NCI-H460 (cell line): ENCODE results near the genes R3HDM2 and KIF5A.

DNA sequence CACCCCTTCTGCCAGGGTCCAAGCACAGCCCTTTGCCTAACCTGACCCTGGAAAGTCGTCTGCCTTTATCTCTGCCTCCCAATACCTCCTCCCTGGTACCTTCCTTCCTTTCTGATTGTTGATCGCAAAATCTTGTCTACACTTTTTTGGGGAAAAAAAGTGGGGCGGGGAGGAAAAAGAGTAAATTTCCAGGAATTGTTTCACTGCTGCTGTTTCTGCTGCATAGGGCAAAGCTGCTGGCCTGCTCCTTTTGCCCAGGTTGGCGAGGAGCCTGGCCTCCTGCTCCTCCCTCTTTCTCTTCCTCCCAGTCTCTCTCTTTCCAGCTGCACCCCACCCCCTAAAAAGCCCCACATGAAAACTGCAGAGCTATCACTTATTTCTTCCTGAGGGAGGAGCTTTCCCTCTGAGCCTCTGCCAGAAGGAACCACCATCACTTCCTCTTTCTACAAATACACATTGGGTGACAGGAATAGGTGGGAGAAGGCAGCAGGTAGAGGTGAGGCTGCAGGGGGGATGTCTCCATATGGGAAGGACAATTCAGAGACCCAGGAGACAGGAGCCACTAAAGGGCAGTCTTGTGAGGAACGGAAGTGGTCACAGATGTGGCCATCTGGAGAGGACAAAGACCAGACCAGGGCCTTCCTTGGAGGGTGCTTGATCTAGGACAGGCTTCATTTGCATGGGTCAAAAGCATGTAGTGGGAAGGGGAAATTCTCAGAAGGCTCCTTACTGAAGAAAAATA, 2.9 kb upstream of the GPR182 start:
RAMPAGE:
- cytosol, long total RNA = no peak
- long total RNA = no peak
- nucleus, long total RNA = no peak

GRCh38 chr12:57063555-57064724, 14.0 kb upstream of the MYO1A start:
RAMPAGE:
- cytosol, long total RNA = no peak
- long total RNA = no peak
- nucleus, long total RNA = no peak

DNA sequence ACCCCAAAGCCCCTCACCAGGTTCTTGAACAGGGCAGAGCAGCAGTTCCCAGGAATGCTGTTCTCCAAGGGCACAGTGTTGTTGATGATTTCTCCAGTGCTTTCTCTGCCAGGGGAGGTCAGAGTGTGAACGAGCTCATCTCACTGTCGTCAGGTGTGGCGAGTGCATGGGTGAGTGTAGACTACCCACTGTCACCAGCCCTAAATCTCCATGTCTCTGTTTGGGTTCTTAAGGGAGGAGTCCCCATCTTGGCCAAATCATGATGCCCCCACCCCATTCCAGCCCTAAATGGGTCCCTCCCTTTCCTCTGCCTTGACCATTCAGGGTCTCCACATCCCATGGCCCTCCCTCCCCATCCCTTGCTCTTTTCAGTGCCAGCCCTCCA, 6.5 kb downstream of the STAT6 start:
RAMPAGE:
- cytosol, long total RNA = no peak
- long total RNA = no peak
- nucleus, long total RNA = no peak

RAMPAGE:
- cytosol, long total RNA = no peak
- long total RNA = no peak
- nucleus, long total RNA = no peak
Observed at GRCh38 chr12:57105399-57105862, 5.7 kb downstream of the STAT6 start.

DNA sequence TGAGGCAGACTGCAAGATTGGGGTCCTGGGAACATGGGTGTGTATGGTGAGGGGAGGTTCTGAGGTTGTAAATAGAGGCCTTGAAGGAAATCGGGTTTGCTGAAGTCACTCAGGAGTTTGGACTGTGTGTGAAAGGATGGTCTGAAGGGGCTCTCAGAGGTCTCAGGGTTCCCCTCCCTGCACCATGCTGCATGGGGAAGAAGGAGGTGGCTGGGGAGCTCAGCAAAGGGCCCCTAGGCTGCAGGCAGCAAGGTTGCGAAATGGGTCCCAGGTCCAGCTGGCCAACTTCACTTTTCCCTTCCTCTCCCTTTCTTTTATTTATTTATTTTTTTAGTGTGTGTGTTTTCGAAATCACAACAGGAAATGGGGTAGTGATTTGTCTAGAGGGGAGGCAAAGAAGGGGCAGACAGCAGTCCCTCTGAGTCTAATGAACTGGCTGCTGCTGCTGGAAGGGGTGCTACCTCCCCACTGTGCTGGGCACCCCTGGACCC, 20.4 kb downstream of the LRP1 start:
RAMPAGE:
- cytosol, long total RNA = no peak
- long total RNA = no peak
- nucleus, long total RNA = no peak

GRCh38 chr12:57183208-57183657, 33.4 kb upstream of the NXPH4 start:
RAMPAGE:
- cytosol, long total RNA = no peak
- long total RNA = no peak
- nucleus, long total RNA = no peak

RAMPAGE:
- cytosol, long total RNA = no peak
- long total RNA = no peak
- nucleus, long total RNA = no peak
Observed at GRCh38 chr12:57193760-57194248, 22.8 kb upstream of the NXPH4 start.

RAMPAGE:
- cytosol, long total RNA = no peak
- long total RNA = no peak
- nucleus, long total RNA = no peak
Observed at GRCh38 chr12:57199621-57200123, 16.9 kb upstream of the NXPH4 start.

RAMPAGE:
- cytosol, long total RNA = no peak
- long total RNA = no peak
- nucleus, long total RNA = no peak
Observed at GRCh38 chr12:57202264-57202644, 14.3 kb upstream of the NXPH4 start.

DNA sequence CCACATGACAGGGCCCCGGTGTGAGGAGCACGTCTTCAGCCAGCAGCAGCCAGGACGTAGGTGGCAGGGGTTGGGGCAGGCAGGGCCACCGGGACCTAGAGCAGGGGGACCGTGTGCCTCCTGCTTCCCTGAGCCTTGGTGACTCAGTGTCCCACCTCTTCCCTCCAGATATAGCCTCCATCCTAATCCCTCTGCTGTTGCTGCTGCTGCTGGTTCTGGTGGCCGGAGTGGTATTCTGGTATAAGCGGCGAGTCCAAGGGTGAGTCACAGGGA, 4.9 kb upstream of the NXPH4 start:
RAMPAGE:
- cytosol, long total RNA = no peak
- long total RNA = no peak
- nucleus, long total RNA = no peak

RAMPAGE:
- cytosol, long total RNA = no peak
- long total RNA = start-site peak on the minus strand at chr12:57240705-57240727, 15 and 20 reads in 2 replicates
- nucleus, long total RNA = no peak
Observed at GRCh38 chr12:57239844-57240940, 3.3 kb upstream of the NDUFA4L2 start.

DNA sequence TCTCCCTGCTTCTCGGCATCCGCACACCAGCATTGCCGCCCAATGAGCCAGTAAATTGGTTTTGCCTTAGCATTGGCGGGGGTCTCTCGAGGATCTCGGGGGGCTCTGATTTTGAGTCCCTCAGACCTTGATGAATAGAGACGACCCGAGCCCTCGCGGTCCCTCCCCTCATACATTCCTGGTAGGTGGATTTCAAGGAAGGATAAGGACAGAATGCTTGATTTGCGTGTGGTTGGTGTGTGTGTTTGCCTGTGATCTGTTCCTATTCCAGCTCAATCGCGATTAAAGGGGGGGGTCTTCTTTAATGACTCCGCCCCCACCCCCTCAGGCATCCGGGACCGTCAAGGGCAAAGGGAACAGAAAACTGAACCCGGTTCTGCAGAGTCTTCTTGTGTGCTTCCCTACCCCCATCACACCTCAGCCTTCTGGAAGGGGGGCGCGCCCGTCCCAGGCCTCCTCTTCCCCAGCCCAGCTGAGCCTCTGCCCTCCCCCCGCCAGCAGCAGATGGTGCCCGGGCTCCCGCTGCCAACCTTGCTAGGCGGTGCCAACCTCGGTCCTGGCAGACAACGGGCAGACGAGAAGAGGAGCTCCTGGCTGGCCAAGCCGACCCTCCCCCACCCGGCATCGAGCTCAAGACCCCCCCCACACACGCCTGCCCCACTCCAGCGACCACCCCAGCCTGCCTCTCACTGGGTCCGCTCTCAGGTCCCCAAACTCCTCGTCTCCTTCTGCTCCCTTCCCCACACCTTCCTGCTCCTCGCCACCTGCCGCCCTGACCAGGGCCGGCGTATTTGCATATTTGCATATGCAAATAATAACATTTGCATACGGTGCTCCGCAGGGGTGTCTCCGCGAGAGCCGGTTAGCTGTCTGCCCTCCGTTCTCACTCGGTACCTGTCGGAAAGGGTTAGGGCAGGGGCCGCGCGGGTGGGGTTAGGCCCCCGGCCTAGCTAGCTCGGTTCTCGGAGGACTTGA, 5.4 kb upstream of the NDUFA4L2 start:
RAMPAGE:
- cytosol, long total RNA = no peak
- long total RNA = no peak
- nucleus, long total RNA = no peak

GRCh38 chr12:57341625-57342912, 88.8 kb downstream of the R3HDM2 start:
RAMPAGE:
- cytosol, long total RNA = no peak
- long total RNA = no peak
- nucleus, long total RNA = no peak

GRCh38 chr12:57357520-57358033, 73.3 kb downstream of the R3HDM2 start:
RAMPAGE:
- cytosol, long total RNA = no peak
- long total RNA = no peak
- nucleus, long total RNA = no peak

RAMPAGE:
- cytosol, long total RNA = no peak
- long total RNA = no peak
- nucleus, long total RNA = start-site peak on the minus strand at chr12:57430756-57430790, 264 and 85 reads in 2 replicates
Observed at GRCh38 chr12:57430201-57431365, at the start of gene R3HDM2. R3HDM2 (minus strand) TSS chr12:57431043.

GRCh38 chr12:57458561-57459520, 744 bp upstream of the GLI1 start:
RAMPAGE:
- cytosol, long total RNA = no peak
- long total RNA = no peak
- nucleus, long total RNA = no peak

RAMPAGE:
- cytosol, long total RNA = no peak
- long total RNA = no peak
- nucleus, long total RNA = no peak
Observed at GRCh38 chr12:57474658-57475145, 5.0 kb downstream of the ARHGAP9 start.

RAMPAGE:
- cytosol, long total RNA = no peak
- long total RNA = no peak
- nucleus, long total RNA = no peak
Observed at GRCh38 chr12:57516211-57516745, 4.0 kb downstream of the DDIT3 start.

RAMPAGE:
- cytosol, long total RNA = no peak
- long total RNA = no peak
- nucleus, long total RNA = no peak
Observed at GRCh38 chr12:57549532-57550382, at the start of gene KIF5A. KIF5A (plus strand) TSS chr12:57550044.

DNA sequence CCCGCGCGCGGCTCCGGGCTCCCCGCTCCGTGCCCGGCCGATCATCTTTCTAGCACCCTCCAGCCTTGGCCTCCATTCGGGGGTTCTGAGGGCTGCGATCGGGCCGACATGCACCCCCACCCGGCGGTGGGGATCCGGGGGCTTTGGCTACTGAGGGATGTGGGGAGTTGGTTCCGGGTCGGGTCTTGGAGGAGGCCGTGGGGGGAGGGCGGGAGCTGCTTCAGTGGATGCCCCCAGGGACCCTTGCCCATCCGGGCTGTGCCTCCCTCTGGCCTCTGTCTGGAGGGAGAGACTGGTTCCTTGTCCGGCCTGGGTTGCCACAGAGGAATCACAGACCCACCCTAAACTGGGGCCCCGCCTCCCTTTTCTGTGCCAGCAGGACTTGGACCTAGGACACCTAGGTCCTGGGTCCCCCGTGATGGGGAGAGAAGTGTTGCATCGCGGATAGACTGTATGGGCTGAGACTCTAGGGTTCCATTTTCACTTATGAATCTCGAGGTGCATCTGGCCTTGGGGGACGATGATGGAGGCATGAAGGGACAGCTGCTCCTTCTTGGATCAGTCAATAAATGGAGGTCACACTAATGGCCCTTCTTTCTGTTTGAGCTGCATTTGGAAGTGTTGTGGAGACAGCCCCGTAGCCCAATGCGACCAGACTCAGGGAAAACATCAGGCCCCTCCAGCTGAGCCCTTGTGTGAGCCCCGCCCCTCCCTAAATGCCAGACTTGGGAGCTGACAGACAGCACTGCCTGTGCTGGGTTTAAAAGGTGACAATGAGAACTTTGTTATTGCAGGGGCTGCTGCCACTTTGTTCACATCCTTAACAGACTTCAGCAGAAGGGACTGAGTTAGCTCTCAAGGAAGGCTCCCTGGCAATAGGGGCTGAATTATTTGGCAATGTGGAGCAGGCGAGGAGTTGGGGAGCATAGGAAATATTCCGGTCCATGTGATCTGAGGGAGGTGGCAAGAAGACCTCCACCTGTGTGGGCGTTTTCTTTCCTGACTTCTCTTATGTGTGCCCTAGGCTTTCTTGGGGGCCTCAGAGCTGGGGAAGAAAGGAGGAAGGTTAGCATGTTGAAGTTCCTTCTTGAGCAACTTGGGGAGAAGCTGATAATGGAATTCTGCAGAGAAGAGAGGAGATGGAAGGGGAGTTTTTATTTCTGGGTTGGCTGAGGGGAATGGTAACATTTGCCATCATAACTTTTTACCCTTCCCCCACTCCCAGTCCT, 755 bp downstream of the DTX3 start:
RAMPAGE:
- cytosol, long total RNA = no peak
- long total RNA = no peak
- nucleus, long total RNA = no peak